Measurements from ENCODE around the gene RRP1B.

GRCh38 chr21:42616366-42616913 is 37.0 kb upstream of the PDE9A start:
- PRO-cap = no peak

DNA sequence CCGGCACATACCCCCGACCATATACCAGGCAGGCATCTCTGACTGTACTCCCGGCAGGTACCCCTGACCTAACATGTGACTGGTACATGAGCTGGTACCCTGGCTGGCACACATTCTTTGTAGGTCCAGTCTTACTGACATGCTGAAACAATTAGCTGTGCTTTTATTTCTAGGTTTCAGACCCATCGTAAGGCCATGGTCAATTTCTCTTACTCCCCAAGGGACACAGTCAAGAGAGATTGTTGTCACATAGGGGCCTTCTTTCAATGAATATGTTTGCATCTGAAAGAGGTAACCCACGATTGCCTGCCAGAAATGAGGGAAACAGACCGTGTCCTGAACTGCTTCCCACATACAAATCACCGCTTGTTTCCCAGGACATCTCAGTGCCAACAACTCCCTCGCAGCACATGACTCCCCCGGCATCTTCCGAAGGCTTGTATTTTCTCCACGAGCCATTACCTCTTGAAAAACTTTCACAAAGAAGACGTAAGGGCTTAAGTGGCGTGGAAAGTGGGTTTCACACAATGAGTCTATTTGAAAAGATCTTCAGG is 31.7 kb upstream of the PDE9A start:
- PRO-cap = no peak

DNA sequence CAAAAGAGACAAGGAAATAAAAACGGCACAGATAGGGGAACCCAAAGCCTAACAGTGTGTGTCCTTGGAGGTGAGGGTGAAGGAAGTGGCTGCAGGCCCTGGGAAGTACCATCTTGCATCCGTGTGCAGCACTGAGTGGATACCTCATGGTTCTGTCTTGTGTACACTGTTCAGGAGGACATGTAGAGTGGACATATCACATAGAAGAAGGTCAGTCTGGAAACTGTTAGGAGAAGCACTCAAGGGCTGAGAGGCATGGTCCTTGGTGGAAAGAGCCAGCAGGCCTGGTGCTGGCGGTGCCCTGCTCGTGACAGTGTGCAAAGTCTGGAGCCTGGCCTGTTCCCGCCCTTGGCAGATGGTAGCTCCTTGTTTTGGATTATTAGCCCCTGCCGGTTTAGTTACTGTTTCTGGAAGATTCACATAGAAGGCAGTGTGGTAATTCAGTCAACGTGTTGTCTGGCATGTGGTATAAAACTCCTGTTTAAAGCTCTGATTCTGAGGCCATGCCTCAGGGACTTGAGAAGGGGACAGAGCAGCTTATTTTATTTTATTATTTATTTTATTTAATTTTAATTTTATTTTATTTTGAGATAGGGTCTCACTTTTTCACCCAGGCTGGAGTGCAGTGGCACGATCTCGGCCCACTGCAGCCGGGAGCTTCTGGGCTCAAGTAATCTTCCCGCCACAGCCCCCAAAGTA is 6.8 kb downstream of the PKNOX1 start:
- PRO-cap = no peak

- PRO-cap = no peak
These were observed 22.6 kb downstream of the PKNOX1 start for GRCh38 chr21:42996978-42997375.

- PRO-cap = no peak
These were observed 109.6 kb downstream of the CRYAA start for GRCh38 chr21:43278461-43278702.

DNA sequence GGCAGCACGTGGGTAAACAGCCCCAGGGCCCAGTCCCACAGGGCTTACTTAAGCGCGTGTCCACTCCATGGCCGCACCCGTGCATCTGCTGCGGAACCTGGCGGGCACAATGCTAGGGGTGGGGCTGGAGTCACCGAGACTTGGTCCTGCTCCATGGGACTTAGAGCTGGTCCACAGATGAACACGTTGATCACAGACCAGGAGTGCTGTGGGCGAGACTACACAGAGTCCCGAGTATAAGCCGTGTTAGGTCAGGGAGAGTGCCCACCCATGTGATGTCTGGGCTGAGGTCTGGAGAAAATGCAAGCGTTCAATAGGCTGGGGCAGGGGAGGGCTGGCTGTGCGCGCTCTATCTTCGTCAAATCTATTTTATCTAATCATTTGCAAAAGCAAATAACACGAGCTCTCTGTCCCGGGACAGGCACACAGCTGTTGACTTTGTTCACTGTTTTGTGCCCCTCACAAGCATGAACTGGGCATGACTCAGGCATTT is 119.2 kb downstream of the CRYAA start:
- PRO-cap = no peak

DNA sequence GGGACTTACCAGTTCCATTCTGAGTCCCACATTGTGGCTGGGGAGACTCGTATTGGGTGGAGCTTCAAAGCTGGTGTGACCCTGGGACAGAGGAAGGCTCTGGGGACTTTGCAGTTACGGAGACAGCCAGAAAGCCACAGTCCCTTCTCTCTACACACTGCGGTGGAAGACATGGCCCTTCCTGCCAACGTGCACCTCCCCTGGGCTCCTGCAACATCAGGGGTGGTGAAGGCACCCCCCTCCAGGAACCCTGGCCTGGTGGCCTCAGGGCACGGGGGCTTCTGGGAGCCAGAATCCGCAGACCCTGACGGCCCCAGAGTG is 113.0 kb downstream of the SIK1 start:
- PRO-cap = no peak

DNA sequence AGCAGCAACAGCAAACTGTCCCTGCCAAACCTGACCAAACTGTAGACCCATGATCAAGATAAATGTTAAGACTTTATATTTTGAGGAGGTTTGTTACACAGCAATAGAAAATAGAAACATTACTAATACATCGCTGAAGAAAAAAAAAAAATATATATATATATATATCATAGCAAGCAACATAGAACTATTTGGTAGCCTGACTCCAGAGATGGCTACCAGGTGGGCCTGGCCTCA is 43.5 kb downstream of the HSF2BP start:
- PRO-cap = no peak

- PRO-cap = unidirectional peak, plus-strand start at chr21:43645825
These were observed 13.9 kb downstream of the HSF2BP start for GRCh38 chr21:43645115-43646106.

DNA sequence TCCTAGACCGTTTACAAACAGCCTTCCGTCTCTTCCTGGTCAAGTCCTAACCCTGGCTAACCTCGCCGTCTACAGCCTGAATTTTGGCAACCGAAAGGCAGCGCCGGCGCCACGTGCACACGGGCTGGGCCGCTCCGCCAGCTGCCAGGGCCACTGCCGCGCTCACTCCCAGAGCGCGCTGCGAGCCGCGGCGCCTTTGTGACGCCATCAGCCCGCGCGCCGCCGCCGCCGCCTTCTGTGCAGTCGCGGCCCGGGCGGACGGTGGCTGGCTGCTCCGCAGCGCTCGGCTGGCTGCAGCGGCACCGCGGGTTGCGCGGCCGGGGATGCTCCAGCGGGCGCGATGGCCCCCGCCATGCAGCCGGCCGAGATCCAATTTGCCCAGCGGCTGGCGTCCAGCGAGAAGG is at the start of gene RRP1B:
RRP1B (plus strand) TSS at position 236 of the 404 bp plus-strand sequence.
- PRO-cap = bidirectional peak, plus-strand start at position 240 of the sequence, minus-strand start at position 155 of the sequence

DNA sequence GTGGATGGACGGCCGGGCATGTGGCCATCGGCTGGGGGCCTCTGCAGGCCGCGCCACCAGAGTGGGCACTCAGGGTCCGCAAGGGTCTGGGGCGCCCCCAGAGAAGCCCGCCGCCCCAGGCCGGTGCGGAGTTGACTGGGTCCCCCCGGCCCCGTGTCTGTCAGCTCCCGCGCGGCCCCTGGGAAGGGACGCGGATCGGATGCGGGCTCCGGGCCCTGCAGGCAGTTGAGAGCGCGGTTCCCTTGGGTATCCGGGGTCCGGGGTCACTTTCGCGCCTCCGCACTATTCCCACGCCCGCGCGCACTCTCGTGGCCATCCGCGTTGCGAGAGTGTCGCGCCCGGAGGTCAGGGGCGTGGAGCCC is 507 bp upstream of the PDXK start:
- PRO-cap = no peak

- PRO-cap = no peak
These were observed 13.3 kb downstream of the PDXK start for GRCh38 chr21:43732126-43732822.

DNA sequence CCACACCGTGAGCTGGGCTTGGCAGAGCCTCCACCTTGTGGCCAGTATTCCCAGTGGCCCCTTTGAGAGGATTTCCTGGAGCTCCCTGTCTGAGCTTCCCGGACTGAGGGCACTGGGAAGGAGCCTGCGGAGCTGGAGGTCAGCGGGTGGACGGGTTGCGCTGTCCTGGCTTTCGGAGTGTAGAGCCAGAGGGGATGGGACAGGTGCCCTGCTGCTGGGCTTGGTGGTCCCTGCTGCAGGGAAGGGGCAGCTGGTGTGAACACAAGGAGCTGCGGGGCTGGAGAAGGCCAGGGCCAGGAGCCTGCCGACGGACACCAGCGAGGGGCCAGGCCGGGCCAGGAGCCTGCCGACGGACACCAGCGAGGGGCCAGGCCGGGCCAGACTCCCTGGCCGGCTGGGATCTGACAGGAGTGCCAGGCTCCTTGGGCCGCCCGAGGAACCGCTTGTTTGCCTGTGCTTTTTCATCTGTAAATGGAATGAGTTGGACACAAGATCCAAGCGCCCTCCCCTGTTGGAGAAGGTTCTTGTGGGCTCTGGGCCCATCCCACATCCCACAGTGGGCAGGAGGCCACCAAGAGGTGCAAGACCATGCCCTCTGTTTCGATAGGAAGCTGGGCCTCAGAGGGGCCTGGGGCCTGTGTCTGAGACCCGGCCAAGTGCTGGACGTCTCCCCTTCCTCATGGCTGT is 18.6 kb downstream of the PDXK start:
- PRO-cap = no peak

DNA sequence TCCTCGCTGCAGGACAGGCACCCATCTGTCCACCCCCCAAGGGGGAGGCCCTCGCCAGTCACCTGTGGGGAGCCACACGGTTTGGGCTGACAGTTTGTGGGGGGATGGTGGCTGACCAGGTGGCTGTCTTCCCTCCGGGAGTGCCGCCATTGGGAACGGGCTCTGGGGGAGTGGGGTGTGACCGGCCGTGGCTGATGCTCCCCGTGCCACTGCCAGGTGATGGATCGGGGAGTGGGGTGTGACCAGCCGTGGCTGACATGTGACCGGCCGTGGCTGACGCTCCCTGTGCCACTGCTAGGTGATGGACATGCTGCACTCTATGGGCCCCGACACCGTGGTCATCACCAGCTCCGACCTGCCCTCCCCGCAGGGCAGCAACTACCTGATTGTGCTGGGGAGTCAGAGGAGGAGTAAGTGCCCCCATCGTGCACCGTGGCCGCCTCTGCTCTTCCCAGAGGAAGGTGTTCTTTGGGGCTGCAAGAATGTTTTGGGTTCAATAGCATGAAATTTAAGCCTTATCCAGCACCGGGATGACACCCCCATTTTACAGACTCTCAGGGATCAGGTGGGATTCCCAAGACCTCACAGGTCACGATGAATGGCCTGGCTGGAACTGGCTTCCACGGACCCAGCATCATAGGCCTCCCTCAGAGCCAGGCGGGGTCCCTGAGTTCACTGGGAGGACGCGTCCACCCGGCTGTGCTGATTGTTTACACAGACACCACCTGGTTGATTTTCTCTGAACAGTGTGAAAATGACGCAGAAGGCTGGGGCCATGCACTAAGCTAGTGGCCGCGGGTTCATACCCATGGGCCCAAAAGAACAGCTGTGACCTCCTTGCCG is 23.7 kb downstream of the CSTB start:
- PRO-cap = no peak

DNA sequence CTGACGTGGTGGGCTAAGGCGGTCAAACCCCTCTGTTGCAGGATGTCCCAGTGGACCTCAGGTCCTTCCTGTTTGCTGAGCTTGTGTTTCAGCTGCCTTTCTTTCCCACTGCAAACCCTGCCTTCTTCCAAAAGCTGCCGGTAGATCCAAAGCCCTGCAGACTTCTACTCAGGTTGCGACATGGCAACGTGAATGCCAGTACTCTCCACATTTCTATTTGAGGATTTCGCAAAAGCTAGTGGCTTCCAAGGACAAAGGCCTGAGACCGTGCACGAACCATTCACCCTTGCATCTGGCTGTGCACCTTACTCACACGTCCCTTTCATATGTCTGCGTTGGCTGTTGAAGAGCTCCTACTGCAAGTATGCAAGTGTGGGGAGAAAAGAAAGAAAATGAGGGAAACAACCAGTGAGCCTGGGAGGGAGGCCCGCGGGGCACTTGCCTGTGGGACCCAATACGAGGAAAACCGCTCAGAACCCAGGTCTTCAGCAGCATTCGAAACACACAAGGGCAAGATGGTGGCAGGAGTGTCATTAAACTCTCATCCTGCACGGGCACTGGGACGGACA is 6.1 kb upstream of the RRP1 start:
- PRO-cap = no peak

- PRO-cap = no peak
These were observed 880 bp downstream of the RRP1 start for GRCh38 chr21:43790188-43790725.

- PRO-cap = no peak
These were observed 52.5 kb downstream of the AGPAT3 start for GRCh38 chr21:43917674-43917859.

DNA sequence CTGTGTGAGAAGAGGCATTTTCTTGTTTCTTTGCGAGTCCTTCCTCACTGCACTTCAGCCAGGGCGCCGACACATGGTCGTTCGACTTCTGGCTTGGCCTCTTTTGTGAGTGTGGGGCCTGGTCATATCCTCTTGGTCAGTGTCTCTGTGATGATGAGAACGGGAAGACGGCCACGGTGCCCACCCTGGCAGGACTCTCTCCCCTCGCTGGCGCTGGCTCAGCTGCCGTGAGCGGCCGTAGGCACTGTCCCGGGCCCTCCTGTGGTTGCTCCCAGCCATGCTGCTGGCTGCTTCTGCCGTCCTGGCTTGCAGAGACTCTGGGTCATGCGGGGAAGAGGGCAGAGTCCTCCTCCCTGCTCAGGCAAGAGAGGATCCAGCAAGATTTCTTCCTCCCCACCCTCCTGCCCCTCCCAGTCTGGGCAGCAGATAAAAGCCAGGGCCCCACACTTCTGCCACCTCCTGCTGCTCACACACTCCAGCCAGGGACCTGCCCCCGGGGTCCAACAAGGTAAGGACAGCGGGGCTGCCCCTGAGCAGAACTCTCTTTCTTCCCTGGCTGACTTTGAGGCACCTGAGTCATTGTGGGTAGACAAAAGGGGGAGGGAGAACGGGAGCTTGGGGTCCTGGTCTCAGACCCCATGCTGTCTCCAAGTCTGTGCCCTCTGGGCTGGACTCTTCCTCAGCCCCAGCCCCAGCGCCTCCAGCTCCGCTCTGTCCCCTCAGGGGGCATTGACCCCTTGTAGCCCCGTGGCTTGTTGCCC is 60.1 kb downstream of the AGPAT3 start:
- PRO-cap = no peak

DNA sequence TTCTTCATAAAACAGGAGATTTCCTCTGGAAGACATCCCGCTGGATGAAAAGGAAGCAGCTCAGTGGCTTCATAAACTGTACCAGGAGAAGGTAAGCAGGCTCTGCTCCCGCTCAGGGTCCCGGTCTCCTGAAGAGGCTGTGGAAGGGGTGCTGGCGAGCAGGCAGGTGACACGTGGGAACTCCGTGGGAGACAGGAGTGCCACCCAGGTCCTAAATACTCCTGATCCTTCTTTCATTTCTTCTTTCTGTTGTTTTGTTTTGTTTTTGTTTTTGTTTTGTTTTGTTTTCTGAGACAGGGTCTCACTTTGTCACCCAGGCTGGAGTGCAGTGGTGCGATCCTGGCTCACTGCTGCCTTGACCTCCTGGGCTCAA is 34.1 kb upstream of the TRAPPC10 start:
- PRO-cap = no peak

- PRO-cap = no peak
These were observed 29.8 kb upstream of the TRAPPC10 start for GRCh38 chr21:43982058-43983028.

Data from parotid gland (tissue), 1 donor.